ENCODE data around the genes MTARC1 and FAM177B.

DNA sequence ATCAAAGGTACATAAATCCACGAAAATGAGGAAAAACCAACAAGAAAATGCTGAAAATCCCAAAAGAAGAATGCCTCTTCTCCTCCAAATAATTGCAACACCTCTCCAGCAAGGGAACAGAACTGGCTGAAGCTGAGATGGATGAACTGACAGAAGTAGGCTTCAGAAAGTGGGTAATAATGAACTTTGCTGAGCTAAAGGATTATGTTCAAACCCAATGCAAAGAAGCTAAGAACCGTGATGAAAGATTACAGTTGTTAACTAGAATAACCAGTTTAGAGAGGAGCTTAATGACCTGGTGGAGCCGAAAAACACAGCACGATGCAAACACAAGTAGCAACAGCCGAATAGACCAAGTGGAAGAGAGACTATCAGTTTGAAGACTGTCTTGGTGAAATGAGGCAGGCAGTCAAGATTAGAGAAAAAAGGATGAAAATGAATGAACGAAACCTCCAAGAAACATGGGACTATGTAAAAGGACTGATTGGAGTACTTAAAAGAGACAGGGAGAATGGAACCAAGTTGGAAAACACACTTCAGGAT, 47.1 kb upstream of the C1orf115 start:
- RRBS: no CpG with 5 or more reads among the region's 6 CpGs

- RRBS: no CpG with 5 or more reads among the region's 11 CpGs
Observed at GRCh38 chr1:220770241-220770683, 16.5 kb upstream of the MTARC1 start.

DNA sequence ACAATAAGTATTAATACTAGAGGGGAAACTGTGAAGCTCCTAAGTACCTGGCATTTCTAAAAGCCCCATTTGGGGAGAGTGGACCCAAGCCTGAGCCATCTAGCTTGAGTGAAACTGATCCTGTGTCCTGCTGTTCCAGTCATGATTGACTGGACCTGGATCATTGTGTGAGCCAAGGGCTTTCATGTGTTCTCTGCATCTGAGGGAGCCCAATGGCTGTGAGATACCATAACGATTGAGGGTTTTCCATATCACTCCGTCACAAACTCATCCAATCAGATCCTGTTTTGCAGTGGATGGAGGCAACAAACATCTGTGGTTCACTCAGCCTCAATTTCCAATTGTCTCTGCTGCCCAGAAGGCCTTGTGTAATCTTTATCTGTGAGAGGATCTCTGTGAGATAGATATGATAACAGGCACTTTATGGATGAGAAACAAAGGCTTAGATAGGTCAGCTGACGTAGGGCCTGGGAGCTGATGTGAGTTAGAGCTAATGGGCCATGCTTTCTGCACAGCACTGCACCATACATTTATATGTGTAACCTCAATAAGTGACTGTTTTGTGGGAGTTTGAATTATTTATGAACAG, 3.3 kb upstream of the MTARC1 start:
- RRBS: no CpG with 5 or more reads among the region's 3 CpGs

DNA sequence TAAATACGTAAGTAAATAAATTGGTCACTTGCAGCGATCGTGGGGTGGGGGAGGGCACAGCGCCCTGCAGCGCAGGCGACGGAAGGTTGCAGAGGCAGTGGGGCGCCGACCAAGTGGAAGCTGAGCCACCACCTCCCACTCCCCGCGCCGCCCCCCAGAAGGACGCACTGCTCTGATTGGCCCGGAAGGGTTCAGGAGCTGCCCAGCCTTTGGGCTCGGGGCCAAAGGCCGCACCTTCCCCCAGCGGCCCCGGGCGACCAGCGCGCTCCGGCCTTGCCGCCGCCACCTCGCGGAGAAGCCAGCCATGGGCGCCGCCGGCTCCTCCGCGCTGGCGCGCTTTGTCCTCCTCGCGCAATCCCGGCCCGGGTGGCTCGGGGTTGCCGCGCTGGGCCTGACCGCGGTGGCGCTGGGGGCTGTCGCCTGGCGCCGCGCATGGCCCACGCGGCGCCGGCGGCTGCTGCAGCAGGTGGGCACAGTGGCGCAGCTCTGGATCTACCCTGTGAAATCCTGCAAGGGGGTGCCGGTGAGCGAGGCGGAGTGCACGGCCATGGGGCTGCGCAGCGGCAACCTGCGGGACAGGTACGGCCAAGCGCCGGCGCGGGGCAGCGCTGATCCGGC, at the start of gene MTARC1:
Gene MTARC1 (plus strand): TSS at position 273 of the 618 bp plus-strand sequence.
- RRBS: 3% methylated on average over 37 of the region's 67 CpGs

DNA sequence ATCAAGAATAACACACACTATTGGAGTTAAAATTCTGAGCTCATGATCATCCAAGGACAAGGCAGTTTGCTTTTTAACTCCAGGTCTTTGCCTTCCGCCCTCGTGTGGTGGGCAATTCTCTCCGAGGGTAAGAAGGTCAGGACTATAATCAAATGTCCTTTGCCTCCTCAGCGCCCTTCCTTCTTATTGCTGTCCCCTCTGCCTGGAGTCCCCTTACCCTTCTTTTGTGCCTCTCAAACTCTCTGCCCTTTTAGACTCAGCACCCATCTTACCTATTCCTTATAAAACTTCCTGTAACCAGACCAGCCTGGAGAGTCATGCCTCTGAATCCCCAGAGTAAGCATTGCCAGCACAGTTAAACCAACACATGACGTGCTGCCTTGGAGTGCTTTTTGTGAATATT, 17.2 kb downstream of the MTARC1 start:
- RRBS: no CpG with 5 or more reads among the region's 5 CpGs

DNA sequence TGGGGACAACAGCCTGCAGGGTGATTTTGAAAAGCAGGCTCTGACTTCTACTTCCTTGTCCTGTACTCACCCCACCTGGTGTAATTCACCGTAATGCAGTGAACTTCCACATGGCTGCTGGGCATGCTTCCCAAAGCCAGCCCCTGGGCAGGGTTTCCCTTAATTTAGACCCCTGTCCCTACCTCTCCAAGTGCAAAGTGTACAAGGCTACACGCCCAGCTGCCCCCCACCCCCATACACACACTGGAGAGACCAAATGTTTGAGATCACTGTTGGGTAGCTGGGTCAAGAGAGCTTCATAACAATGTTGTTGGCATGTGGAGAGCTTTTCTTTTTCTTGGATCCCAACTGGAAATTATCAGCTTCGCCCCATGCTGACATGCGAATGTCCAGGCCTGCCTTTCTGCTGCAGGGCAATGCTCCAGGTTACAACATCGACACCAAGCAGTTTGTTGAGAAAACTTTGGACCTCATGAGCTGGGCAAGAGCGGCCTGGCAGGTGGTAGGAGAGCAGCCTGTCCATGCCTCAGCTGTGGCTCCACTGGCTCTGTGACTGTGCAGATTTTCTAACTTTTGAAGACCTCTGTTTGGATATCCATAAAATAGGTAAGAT, 41.3 kb downstream of the MTARC1 start:
- RRBS: no CpG with 5 or more reads among the region's 6 CpGs

- RRBS: 16% methylated on average over 16 of the region's 41 CpGs
Observed at GRCh38 chr1:220878125-220879053, 854 bp upstream of the HLX start.

GRCh38 chr1:220886357-220887108, 7.3 kb downstream of the HLX start:
- RRBS: no CpG with 5 or more reads among the region's 21 CpGs

GRCh38 chr1:221548945-221549517, 192.9 kb downstream of the DUSP10 start:
- RRBS: no CpG with 5 or more reads among the region's 7 CpGs

DNA sequence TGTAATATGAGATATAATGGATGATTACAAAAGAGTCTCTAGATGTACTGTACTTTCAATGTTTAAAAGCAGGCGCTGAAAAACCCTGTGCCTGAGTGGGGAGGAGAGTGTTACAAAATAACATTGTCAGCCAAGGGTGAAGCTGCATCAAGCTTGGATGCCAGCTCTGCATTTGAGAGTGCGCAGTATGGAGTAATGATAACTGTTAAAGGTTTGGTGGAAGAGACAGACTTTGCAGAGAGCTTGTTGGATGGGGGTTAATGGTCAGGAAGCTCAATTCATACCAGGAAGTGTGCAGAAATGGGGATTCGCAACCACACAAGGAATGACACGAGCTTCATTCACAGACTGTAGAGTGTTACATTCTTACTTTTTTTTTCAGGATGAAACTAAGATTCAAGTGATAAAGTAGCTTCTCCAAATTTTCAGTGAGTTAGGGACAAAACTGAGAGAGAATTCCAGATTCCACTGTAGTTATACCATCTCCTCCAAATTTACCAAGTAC, 120.7 kb downstream of the DUSP10 start:
- RRBS: no CpG with 5 or more reads among the region's 4 CpGs

DNA sequence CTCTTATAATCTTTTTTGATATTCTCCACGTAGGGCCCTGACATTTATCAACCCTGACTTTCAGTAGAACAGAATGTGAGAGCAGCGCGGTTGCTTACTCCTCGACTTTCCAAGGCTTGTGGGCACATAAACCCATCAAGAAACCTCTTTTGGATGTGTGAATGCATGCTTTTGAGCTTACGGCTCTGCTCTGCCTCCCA, 34.7 kb downstream of the DUSP10 start:
- RRBS: no CpG with 5 or more reads among the region's 5 CpGs

DNA sequence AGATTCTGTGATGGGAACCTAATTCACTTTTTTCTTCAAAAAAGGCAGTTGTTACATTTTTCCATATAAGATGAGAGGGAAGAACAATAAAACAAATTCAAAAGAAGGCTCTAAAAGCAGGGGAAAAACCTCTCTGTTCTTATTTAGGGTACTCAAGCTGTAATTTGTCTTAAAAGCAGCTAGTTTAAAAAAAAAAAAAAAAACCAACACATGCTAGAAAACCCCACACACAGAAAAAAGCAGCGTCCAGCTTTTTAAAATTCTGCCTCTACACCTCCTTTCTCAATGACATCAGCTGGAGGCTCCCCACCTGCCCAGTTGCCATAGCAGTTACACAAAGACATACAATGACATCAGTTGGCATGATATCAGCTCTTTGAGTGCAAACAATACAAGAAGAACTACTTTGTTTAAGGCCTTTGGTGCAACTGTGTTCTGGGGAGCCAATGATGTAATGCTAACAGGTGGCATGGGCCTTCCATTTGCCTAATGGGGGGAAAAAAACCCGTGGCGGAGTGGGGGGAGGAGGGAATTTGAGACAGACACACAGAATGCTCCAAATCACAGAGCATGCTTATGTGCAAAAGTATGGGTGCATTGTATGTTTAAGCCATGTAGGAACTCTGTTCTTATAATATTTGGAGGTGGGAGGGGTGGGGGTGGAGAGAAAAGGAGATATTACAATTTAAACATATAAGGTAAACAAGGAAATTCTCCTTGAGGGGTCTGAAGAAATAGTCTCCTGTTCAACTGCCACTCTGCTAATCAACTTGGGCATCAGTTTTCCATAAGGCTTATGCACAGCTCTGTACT, 32.9 kb downstream of the DUSP10 start:
- RRBS: no CpG with 5 or more reads among the region's 3 CpGs

- RRBS: no CpG with 5 or more reads among the region's 3 CpGs
Observed at GRCh38 chr1:221715076-221715602, 26.8 kb downstream of the DUSP10 start.

- RRBS: no CpG with 5 or more reads among the region's 11 CpGs
Observed at GRCh38 chr1:221736651-221737409, 5.1 kb downstream of the DUSP10 start.

DNA sequence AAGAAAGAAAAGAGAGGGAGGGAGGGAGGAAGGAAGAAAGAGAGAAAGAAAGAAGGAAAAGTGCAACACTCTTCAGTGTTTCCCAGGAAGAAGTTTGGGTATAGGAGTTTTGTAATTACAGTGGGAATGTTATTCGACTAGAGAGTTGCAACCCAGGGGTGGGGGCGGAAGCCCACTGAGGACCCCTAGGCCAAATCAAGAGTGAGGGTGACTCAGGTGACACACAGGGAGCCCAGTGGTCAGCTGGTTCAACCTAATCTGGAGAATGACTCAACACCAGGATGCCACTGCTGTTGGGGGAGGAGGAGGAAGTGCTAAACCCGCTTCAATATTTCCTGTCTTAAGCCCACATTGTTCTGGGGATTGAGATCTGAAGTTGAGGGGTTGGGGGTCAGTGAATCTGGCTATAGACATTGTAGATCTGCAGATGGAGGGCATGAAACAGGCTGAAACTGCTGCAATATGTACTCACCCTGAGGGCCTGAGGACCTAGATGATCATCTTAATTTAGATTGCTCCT, 84.9 kb upstream of the DUSP10 start:
- RRBS: no CpG with 5 or more reads among the region's 3 CpGs

DNA sequence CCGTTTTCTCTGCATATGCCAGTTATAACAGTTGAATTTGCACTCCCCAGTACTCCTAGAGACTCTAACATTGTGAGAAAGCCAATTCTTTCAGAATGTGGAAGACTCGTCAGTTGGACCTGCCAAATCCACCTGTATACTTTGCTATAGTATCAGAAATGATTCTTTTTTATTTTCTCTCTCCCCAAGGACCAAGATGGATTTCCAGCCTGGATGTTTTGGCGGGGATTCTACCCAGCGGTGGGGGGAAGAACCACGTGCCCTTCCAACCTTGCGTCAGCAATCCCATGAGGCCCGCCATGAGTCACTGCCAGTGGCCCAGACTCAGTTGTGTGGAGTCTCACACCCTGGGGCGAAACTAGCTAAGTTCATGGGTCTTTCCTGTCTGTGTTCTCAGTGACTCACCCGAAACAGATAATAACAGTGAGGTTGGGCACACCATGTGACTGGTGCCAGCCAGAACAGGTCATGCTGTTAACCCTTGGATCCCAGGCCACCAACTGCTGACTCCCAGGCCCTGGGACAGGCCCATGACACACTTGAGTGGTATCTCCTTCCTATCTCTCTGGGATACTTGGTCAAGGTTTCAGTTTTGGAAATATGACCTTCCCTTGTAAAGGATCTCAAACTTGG, 97.9 kb upstream of the DUSP10 start:
- RRBS: no CpG with 5 or more reads among the region's 9 CpGs

GRCh38 chr1:221845818-221846547, 104.1 kb upstream of the DUSP10 start:
- RRBS: no CpG with 5 or more reads among the region's 12 CpGs

- RRBS: no CpG with 5 or more reads among the region's 39 CpGs
Observed at GRCh38 chr1:222713028-222713951, 926 bp downstream of the BROX start.

DNA sequence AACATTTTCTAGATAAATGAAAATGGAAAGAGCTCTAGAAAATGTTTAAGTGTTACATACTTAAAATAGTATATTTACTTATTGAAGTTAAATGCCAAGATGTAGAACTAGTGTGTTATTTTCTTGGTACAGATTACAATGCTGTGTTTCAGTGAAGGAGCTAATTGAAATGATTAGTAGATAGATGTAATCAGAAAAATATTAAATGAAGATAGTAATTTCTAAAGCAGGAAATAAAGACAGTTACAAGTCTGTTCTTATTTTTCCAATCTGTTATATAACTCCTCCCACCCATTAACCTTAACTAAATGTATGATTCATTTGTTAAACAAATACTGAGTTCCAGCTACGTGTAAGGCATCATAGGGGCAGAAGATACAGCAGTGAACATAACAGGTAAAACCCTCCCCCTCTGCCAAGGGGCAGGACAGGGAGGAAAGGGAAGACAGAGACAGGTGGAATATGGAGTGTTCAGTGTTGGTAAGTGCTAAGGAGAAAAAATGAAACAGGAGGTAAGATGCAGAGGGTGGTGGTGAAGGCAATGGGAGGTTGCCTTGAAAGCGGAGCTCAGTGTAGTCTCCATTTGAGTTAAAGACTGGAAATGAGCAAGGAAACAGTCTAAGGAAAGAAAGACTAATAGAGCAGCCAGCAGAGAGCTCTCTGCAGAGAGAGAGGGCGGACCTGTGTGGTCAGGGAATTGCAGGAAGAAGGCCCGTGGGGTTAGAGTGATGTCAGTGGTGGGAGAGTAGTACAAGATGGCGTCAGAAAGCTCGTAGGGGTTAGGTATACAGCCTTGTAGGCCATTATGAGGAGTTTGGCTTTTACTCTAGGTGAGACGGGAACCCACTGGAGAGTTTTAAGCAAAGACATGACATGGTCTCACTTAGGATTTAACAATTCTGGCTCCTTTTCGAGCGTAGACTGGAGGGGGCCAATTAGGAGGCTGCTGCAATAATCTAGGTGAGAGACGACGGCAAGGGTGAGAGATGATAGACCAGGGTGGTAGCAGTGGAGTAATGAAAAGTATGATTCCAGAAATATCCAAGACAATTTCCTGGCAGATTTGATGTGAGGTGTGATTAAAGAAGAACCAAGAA, at the start of gene FAM177B:
Gene FAM177B (plus strand): TSS at position 360 of the 1,097 bp plus-strand sequence.
- RRBS: no CpG with 5 or more reads among the region's 11 CpGs

- RRBS: no CpG with 5 or more reads among the region's 3 CpGs
Observed at GRCh38 chr1:222928160-222928644, 113.4 kb downstream of the DISP1 start.

Measured in amniotic epithelial cell (primary cell).